Measurements from ENCODE around the gene PARD6G.

- PRO-cap = no peak
Measured at GRCh38 chr18:79683272-79683761, 3.7 kb downstream of the CTDP1 start.

DNA sequence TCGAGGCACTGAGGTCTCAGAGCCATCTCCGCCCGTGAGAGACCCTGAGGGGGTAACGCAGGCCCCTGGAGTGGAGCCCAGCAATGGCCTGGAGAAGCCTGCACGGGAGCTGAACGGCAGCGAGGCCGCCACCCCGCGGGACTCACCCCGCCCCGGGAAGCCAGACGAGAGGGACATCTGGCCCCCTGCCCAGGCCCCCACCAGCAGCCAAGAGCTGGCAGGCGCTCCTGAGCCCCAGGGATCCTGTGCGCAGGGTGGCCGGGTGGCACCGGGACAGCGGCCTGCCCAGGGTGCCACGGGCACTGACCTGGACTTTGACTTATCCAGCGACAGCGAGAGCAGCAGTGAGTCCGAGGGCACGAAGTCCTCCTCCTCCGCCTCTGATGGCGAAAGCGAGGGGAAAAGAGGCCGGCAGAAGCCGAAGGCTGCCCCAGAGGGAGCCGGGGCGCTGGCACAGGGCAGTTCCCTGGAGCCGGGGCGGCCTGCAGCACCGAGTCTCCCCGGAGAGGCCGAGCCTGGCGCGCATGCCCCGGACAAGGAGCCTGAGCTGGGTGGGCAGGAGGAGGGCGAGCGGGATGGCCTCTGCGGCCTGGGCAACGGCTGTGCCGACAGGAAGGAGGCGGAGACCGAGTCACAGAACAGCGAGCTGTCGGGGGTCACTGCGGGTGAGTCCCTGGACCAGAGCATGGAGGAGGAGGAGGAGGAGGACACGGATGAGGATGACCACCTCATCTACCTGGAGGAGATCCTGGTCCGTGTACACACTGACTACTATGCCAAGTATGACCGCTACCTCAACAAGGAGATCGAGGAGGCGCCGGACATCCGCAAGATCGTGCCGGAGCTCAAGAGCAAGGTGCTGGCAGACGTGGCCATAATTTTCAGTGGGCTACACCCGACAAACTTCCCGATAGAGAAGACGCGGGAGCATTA, 35.2 kb downstream of the CTDP1 start:
- PRO-cap = unidirectional peak, plus-strand start at position 347 of the sequence; unidirectional peak, plus-strand start at position 389 of the sequence; unidirectional peak, plus-strand start at position 433 of the sequence

- PRO-cap = no peak
Measured at GRCh38 chr18:79744741-79745068, 53.0 kb upstream of the KCNG2 start.

GRCh38 chr18:79911772-79912327, 39.6 kb downstream of the SLC66A2 start:
- PRO-cap = no peak

DNA sequence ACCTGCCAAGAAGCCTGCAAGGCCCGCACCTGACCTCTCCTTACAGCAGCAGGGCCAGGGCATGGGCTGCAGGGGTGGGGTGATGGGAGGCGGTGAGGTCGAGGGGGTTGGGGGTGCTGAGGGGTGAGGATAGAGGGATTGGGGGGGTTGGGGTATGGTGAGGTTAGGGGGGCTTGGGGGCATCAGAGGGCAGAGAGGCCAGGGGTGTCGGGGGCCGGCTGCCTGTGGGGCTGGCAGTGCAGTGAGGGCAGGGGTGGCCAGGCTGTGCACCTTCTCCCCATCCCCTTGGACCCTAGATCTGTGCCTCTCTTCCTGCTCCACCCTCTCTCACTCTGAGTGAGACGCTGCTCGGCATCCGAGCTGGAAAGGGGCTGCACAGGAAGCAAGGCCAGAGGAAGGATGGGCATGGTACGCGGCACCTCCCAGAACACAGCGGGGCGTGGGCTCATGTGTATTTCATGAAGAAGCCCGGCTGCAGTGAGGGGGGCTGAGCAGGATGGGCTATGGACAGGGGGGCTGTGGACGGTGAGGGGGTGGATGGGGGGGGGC, 28.7 kb downstream of the SLC66A2 start:
- PRO-cap = no peak

GRCh38 chr18:79954199-79954796, 2.8 kb upstream of the SLC66A2 start:
- PRO-cap = bidirectional peak, plus-strand start at chr18:79954465, minus-strand start at chr18:79954360

DNA sequence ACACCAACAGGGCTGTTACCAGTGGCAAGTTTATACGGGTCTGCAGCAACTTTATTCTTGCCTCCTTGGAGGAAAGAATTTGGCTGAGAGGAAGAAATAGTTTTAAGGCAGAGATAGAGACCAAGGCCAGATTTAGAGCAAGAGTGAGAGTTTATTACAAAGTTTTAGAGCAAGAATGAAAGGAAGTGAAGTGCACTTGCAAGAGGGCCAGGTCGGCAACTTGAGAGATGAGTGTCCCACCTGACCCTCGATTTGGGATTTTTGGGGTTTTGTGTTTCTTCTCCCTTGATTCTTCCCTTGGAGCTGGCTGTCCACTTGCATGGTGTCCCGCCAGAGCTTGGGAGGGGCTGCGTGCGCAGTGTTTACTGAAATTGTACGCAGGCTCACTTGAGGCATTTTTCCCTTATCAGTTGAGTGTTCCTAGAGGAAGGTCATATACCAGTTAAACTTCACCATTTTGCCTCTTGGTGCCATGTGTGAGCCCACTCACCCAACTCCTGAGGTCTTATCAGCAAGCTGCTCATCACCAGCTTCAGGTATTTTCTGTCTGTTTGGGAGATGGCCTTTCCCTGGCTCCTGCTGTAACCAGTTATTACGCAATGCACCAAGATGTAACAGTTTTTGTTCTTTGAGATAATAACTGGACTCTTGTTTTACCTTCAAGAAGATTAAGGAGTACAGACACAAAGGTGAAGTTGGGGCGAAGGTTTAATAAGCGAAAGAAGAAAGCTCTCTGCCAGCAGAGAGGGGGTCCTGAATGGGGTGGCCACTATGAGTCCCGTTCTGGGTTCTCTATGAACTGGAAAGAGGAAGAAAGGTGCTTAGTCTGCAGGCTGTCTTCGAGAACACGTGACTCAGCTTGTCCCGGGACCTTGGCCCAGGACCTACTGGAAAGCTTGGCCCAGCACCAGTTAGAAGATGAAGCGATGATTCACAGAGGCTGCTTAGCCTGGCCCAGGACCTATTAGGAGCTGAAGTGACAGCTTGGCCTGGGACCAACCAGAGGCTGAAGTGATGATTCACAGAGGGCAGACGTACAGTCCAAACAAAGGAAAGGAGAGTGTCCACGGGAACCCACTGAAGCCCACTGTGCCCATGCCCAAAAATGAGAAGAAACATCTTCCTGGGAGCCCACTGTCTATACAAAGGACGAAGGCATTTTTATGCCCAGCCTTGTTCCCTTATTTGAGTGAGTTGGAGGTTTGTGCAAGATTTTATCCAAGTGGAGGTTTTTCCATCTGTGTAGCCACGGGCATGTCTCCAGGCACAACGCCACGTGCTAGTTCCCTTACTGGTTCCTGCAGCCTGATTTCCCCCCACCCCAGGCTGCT, 21.6 kb upstream of the TXNL4A start:
- PRO-cap = no peak

- PRO-cap = no peak
Measured at GRCh38 chr18:80112676-80113166, 3.7 kb downstream of the ADNP2 start.

- PRO-cap = no peak
Measured at GRCh38 chr18:80118430-80118941, 9.4 kb downstream of the ADNP2 start.

DNA sequence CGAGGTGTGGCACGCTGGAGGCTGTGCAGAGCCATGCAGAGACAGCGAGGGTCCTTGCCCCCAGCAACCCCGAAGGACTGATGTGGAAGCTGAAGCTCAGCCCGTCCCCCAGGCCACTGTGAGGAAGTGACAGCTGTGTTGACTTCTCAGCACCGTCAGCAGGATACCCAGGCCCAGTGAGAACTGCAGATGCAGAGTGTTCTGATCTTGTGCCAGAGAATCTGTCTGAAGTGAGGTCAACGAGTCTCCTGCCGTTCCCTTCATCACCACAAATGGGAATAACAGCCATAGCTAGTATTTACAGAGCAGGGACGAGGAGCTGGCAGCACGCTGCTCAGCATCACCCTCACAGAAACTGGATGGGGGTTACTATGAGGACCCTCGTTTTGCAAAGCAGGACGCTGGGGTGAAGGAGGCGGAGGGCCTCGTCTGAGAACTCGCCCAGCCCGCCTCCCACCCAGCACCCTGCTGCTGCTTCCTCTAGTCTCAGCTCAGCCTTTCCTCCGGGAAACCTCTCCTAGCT, 45.9 kb downstream of the PARD6G start:
- PRO-cap = no peak

- PRO-cap = unidirectional peak, plus-strand start at chr18:80246720
Measured at GRCh38 chr18:80246085-80246798, 1.1 kb downstream of the PARD6G start.

- PRO-cap = unidirectional peak, plus-strand start at chr18:80247022; bidirectional peak, plus-strand start at chr18:80247695, minus-strand start at chr18:80247514
Measured at GRCh38 chr18:80246799-80247933, at the start of gene PARD6G. TSS of gene PARD6G (minus strand) at chr18:80247514.